Retinal pigment epithelial cell (primary cell): Measurements from ENCODE around the genes SRRM3, YWHAG and TMEM60.

GRCh38 chr7:75962672-75963773, 31.4 kb downstream of the TMEM120A start:
- RRBS, result no CpG with 5 or more reads among the region's 26 CpGs

GRCh38 chr7:75987887-75988584, 6.4 kb downstream of the TMEM120A start:
- RRBS, result 90% methylated on average over 7 of the region's 26 CpGs

DNA sequence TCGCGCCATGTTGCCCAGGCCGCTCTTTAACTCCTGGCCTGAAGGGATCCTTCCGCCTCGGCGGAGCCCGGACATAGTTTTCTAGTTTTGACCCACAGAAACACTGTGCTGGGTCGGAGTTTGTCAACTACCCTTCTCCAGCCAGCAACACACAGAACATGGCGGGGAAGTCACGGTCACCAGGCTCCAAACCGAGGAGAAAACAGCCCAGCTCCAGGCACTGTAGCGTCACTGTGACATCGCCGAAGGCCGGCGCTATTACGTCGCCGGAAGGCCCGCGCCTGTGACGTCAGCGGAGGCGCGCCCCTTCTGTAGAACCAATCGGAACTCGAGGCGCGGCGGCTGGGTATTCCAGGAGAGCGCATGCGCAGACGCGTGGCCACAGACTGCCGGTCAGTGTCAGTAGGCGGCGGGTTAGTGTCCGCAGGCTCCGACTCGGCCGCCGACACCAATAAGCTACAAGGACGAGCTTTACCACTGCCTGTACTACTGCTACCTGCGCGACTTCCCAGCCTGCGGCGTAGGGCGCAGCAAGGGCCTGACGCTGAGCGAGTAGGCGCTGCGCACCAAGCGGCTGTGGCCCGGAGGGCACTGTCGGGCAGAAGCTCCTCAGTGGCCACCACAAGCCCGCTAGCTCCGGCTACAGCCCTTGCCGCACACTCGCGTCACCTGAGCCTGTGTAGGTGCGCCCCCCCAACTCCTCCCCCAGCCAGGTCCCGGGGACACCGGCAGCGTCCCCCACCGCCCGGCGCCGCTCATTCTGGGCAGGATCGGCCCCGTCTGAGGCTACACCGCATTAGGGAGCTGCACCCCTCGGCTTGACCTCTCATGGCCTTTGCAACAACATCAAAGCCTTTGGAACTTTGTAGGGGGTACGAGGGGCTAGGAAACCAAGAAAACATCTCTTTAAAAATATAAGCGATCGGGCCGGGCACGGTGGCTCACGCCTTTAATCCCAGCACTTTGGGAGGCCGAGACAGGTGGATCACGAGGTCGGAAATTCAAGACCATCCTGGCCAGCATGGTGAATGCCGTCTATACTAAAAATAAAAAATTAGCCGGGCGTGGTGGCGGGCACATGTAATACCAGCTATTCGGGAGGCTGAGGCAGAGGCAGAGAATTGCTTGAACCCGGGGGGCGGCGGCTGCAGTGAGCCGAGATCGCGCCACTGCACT, 35.0 kb upstream of the SRRM3 start:
- RRBS, result 2% methylated on average over 6 of the region's 92 CpGs

DNA sequence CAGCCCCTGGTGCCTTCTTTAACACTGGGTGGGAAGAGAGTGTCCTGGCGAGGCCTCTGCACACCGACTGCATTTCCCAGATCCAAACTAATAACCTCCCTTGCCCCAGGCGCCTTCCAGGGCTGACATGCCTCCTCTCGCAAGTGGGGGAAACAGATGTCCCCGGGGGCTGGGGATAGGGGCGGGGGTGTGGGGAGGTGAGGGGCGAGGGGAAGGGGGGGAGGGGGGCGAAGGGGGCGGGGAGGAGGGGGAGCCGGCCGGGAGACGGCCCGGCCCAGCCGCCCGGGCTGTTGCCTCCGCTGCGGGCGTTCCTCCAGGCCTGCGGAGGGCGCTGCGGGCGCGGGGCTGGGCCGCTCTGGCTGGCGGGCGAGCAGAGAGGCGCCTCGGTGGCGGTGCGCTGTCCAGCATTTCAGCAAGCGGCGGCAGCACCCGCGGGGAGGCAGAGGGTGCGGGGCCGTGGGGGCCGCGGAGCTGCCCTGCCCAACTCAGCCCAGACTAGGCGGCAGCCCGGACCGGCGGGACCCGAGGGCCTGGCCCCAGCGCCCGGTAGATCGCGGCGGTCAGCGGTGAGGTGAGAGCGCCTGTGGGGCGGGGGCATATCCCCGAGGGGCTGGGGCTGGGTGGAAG, at the start of gene SRRM3:
Gene SRRM3 (plus strand): TSS at position 400 of the 627 bp plus-strand sequence.
- RRBS, result no CpG with 5 or more reads among the region's 52 CpGs

- RRBS, result no CpG with 5 or more reads among the region's 6 CpGs
Observed at GRCh38 chr7:76356624-76357130, 2.1 kb downstream of the YWHAG start.

GRCh38 chr7:76358574-76359207, at the start of gene YWHAG:
Gene YWHAG (minus strand): TSS chr7:76358991.
- RRBS, result under 1% methylated on average over 32 of the region's 71 CpGs

- RRBS, result no CpG with 5 or more reads among the region's 8 CpGs
Observed at GRCh38 chr7:76377487-76378042, 18.8 kb upstream of the YWHAG start.

GRCh38 chr7:77053635-77054291, 8.6 kb downstream of the SPDYE18 start:
- RRBS, result no CpG with 5 or more reads among the region's 10 CpGs

DNA sequence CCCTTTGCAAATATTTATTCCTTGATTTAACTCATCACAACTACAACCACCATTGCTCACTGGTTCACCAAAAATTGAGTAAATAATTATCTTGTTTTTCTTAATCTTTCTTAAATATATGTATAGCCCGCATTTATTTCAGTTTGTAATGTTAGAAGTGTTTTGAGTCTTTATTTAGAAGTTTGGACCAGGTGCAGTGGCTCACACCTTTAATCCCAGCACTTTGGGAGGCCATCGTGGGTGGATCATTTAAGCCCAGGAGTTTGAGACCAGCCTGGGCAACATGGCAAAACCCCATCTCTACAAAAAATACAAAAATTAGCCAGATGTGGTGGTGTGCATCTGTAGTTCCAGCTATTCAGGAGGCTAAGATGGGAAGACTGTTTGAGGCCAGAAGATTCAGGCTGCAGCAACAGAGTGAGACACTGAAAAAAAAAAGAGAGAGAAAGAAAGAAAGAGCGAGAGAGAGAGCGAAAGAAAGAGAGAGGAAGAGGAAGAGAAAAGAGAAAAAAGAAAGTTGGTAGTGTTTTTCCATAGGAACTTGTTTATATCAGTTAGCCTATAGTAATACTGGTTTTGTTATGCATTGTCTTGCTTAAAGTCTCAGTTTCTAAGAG, 12.7 kb downstream of the CCDC146 start:
- RRBS, result no CpG with 5 or more reads among the region's 4 CpGs

- RRBS, result no CpG with 5 or more reads among the region's 7 CpGs
Observed at GRCh38 chr7:77245244-77245749, 45.7 kb upstream of the FGL2 start.

DNA sequence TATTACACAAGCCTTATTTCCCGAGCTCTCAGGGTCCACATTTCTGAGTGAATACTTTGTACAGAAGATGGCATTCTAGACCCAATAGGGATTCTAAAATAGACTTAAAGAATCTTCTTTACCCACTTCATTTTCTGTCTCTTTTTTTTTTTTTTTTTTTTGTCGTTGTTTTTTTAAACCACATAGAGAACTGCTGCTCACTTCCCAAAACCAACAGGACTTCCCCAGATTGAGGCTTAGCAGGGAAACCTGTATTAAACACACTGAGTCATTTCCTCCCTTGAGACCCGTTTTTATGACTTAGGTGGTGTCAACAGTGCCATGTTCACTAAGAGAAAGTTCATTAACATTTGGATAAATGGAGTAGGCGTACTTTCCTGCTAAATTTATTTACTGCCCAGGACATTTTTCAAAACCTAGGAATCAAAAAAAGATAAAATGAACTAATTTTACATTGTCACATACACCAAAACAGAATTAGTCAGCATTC, 85.7 kb downstream of the GSAP start:
- RRBS, result no CpG with 5 or more reads among the region's 4 CpGs

GRCh38 chr7:77331724-77332067, 84.5 kb downstream of the GSAP start:
- RRBS, result no CpG with 5 or more reads among the region's 3 CpGs

GRCh38 chr7:77383345-77383950, 32.7 kb downstream of the GSAP start:
- RRBS, result no CpG with 5 or more reads among the region's 8 CpGs

- RRBS, result no CpG with 5 or more reads among the region's 9 CpGs
Observed at GRCh38 chr7:77502250-77502693, 34.8 kb upstream of the PTPN12 start.

GRCh38 chr7:77653592-77654125, 42.6 kb upstream of the RSBN1L start:
- RRBS, result no CpG with 5 or more reads among the region's 4 CpGs

DNA sequence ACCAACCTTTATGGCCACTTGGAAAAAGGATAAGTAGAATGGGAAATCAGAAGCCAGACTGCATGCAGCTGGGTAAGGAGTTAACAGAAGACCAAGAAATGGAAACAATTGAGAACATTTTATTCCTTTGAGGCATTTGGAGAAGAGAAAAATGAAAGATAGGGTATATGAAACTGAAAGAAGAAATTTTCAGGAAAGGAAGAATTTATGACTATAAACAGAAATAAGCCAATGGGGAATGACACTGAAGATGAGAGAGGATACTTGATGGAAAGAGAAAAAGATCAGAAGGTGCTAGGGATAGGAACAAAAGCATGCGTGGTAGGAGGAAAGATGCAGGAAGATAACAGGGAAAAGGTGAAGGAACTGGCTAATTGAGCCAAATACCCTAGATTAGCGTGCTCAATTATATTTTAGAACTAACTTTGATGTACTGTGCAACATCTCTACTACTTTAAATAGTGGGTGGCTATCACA, 1.8 kb downstream of the TMEM60 start:
- RRBS, result no CpG with 5 or more reads among the region's 2 CpGs

DNA sequence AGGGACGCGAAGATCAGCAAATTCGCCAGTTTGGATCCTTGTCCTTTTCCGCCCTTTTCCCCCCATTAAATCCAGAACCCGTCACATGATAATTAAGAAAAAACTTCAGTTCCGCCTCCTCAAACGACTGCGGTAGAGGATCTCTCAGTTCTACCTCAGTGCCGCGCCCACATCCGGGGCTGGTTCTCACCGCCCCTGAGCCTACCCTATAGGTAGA, at the start of gene TMEM60:
Gene TMEM60 (minus strand): TSS at position 152 of the 217 bp plus-strand sequence.
- RRBS, result no CpG with 5 or more reads among the region's 12 CpGs

GRCh38 chr7:77839995-77840573, 41.9 kb upstream of the TMEM60 start:
- RRBS, result no CpG with 5 or more reads among the region's 2 CpGs

- RRBS, result no CpG with 5 or more reads among the region's 7 CpGs
Observed at GRCh38 chr7:77931888-77932556, 133.8 kb upstream of the TMEM60 start.

DNA sequence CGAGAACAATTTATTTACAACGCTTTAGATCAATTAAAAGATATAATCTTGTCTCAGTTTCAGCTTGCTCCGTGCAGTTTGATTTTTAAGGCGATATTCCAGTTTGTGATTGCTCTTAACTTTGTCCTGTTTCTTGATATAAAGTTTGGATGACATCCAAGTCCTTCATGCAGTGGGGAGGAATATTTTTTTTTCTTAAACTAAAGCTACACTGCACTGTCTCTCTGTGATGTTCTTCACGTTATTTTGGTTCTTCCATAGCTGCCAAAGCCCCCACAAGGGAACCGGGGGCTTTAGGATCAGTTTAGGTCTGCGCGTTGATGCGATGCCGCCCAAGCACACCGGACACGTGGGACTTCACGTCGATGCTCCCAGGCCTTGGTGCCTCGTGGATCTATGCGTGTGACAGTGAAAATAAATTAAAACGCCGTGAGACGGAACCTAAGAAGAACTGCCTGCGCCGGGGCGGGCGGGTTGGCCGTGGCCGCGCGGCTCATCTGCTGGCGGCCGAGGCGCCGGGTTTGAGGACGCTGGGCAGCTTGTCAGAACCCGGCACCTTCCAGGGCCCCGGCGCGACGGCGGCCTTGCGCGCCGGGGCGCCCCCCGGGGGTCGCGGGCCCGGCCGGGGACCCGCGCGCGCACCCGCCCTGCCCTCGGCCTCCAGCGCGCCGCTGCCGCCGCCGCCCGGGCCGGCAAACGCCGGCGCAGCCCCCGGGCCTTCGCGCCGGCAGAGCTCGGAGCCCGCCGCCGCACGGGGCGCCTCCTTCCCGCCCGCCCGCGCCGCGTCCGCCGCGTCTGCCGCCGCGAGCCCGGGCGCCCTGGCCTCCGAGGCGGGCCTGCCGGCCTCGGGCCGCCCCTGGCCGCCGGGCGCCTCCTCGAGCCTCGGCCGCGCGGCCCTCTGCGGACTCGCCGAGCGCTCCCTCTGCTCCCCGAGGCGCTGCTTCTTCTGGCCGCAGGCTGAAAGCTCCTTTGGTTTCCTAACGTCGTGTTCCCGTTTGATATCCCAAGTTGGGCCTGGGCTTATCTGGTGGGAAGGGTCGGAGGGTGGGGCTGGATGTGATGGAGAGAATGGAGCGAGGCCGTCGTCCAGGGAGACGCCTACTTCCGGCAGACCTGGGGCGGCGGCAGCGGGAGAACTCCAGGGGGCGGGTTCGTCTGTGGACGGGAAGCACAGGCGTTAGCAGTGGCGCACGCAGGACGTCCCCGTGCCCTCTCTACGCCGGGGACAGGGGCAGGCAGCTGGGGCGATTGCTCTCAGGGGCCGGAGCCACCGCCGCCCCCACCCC, 221.0 kb upstream of the TMEM60 start:
- RRBS, result 2% methylated on average over 54 of the region's 134 CpGs